WTC11 (cell line): ENCODE measurements around a stretch of chr9.

DNA sequence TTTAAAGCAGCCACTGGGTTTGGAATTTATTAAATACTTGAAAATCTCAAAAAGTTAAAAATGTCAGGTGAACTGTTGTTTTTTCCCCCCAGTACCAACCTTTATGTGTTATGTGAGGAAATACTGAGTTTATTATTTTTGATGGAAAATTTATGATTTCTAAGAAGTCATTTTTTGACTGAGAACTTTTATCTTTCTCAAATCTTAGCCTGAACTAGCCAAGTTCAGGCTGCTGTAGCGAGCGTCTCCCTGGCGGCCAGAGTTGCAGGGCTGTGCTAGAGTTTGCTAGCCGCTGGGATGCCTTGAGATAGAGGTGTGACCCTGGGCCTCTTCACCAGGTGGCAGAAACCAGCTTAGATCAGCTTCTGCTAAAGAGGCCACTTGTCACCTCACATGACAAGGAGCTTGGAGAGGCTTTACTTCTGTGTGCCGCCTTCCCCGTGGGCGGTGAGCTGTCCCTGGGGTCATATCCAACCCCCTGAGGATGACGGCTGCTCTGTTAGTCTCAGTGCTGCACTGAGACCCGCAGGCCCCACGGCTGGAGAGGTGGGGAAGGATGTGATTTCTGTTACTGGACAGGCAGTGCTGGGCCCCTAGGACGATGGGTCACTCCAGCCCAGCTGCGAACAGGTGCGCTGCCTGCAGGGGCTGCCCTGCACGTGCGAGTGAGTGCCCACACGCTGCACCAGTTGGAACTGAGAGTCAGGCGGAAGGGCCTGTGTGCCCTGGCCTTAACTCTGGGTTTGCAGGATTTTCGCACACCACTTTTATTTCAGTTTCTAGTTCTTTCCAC is 63.7 kb downstream of the EHMT1 start:
- PRO-cap: no peak

DNA sequence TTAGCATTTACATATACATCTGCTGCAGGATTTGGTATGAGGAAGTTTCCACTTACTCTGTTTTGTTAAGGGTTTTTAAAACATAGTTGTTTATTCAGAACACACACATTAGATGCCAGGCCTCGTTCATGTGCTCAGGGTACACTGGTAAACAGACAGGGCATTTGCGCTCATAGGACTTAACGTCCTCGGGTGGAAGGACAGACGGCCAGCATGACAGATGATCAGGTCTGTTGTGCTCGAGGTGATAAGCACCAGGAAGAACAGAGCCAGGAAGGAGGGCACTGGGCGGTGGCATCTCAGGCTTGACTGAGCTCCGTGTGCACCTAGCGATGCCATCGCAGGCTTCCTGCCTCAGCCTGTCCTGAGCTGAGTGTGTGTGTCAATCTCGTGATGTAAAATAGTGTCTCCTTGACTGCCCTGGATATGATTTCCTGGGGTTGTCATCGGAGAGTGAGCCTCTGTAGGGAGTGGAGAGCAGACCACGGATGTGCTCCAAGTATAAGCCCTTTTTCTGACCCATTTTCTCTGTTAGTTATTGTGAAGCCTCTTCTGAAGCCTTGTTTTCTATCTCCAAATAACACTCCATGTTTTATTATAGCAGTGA is 96.6 kb downstream of the EHMT1 start:
- PRO-cap: no peak

- PRO-cap: no peak
Observed at GRCh38 chr9:137762306-137762965, 115.1 kb upstream of the CACNA1B start.

GRCh38 chr9:138022859-138023221 is 145.3 kb downstream of the CACNA1B start:
- PRO-cap: unidirectional peak, plus-strand start at chr9:138022976; unidirectional peak, plus-strand start at chr9:138023019